Rectum (tissue), 1 donor: ENCODE data around the genes TTL, SLC20A1 and CKAP2L.

- PRO-cap: unidirectional peak, minus-strand start at chr2:109499721
These were observed 114.2 kb downstream of the SEPTIN10 start for GRCh38 chr2:109499506-109500062.

GRCh38 chr2:109615694-109616465 is 1.7 kb downstream of the SOWAHC start:
- PRO-cap: bidirectional peak, plus-strand start at chr2:109615981, minus-strand start at chr2:109615953

DNA sequence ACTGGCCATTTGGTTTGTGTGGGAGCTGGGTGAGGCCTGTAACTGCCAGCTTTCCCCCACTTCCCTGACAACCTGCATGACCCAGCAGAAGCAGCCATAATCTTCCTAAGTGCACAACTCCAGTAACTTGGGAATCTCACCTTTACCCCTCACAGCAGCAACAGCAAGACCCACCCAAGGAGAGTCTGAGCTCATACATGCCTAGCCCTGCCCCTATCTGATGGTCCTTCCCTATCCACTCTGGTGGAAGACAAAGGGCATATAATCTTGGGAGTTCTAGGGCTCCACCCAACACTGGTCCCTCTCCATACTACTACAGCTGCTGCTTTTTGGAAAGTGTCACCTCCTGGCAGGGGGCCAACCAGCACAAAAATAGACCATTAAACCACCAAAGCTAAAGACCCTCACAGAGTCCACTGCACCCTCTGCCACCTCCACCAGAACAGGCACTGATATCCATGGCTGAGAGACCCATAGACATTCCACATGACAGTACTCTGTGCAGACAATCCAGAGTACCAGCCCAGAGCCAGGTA is 8.2 kb downstream of the MALL start:
- PRO-cap: bidirectional peak, plus-strand start at position 291 of the sequence, minus-strand start at position 124 of the sequence

- PRO-cap: no peak
These were observed 772 bp downstream of the MTLN start for GRCh38 chr2:110211646-110211904.

DNA sequence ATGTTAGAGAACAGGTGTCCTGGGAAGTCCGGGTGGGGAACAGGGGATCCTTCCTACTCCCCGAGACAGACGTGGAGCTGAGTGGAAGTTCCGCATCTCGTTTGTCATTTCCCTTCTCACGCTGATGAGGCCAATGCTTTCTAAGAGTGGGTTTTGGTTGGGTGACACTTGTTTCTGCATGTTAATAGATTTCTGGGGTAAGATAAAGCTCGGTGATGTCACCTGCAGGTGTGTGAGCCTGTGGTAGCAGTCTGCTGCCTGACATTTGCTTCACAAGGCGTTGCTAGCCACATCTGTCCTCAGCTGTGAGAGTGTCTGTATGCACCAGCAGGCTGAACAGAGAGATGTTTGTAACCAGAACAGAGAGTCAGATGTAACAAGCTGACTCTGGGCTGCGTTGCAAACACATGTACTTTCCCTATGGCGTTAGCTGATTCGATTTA is 125.9 kb downstream of the ACOXL start:
- PRO-cap: bidirectional peak, plus-strand start at position 379 of the sequence, minus-strand start at position 103 of the sequence

DNA sequence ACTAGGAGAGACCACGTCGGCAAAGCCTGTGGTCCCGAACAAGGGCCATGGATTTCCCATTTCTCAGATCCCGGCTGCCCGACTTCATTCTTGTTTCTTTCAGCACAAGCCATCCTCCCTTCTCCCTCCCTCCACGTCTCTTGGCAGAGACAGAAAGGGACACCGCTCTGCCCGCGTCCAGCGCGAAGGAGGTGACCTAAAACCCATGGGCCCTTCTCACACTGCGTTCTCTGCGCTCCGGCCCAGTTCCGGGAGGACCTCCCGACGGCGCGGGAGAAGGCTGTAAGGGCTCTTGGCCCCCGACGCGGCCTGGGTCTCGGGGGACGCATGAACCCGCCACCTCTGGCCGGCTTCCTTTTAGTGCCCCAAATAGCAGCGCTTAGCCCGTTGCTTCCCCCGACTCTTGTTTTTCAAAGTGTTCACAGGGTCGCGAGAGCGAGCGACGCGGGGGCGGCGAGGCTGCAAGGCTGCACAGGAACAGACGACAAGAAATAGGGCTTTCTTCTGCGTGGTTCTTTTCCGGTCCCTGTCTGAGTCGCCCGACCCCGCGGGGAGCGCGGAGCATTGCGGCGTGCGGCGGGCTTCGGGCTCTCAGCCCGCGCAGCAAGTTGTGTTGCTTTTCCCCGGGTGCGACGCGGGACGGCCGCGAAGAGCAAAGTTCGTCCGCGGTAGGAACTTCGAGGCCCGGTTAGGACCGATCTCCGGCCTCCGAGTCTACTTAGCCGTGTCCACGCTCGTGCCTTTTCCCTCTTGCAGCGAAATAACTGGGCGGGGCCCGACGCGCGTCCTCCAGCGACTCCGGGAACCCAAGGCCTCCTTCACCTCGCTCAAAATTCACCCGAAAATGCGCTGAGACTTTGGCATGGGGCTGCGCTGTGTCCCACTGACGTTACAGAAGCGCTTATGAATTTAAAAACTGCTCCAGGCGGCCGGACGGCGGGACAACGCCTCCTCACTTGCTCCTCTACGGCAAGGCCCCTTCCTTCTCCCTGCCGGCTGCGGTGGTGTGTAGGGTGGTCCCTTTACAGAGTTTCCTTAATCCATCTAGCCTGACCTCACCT is 1.8 kb upstream of the BCL2L11 start:
- PRO-cap: bidirectional peak, plus-strand start at position 755 of the sequence, minus-strand start at position 716 of the sequence; bidirectional peak, plus-strand start at position 792 of the sequence, minus-strand start at position 803 of the sequence

DNA sequence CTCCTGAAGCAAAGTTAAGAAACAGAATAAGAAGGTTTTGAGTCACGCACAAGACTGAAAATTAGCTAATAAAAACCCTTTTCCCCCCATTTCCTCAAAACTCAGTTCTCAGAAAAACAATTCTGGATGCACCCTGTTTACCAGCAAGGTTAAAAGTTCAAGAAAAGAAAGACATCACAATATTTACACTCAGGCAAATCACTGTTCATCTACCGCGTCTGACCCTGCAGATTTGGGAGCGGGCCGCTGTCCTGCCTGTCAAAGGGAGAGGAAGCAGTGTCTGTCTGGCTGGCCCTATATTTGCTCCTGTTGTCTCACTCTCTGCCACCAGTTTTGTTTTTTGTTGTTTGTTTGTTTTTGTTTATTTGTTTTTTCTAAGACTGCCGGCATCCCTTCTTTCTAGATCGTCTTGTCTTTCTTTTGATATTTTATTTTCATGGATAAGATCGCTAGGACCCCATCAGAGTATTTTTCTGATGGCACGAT is 299.4 kb downstream of the BCL2L11 start:
- PRO-cap: no peak

DNA sequence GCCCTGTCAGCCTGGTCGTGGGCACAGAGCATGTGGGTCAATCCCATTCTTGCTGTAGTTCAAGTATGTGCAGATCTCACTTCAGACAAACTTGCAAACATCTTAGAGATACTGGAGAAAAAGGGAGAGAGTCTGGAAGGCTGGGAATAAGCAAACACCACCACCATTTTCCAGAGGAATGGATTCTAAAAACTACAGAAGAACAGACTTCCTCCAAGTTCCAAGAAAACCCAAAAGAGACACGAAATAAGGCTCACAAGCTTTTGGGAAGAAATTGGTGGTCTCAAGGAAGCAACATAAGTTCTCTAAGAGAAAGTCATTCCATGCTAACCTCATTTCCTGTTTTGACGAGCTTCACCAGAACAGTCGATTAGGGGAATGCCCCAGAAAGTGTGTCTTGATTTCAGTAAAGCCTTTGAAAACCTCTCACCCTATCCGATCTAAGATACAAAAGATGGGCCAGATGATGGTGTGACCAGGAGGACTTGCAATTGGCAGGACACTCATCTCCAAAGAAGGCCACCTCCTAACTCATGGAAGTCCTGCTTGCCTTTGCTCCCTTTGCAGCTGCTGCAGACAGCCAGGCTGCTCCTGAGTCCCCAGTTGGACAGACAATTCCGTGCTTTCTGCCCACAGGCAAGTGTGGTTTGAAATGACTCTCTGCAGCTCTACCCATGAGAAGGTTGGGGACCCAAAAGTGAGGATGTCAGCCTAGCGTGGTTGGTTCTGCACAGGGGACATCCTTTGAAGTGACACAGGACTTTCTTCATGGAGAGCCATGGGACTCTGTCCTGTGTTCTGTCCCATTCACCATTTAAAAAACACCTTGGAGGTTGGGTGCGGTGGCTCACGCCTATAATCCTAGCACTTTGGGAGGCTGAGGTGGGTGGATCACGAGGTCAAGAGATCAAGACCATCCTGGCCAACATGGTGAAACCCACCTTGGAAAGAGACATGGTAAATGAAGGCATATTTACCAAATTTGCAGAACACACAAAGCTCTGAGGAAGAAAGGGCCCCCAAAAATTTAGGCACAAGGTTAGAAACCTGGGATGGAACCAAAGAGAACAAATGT is 304.2 kb downstream of the BCL2L11 start:
- PRO-cap: no peak

DNA sequence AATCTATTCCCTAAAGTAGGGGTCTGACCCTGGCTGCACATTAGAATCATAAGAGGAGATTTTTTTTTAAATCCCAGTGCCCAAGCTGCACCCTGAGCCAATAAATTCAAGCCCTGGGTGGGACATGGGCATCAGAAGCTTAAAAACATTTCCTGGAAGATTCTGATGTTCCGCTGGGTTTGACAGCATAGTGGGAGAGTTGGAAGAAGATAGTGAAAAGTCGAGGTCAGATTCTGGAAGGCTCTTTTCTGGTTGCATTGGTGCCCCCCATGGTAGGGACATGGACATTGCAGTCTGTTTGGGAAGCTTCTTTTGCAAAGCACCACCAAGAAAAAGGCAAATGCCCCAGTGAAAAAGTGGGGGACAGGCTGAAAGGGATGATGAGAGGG is 20.9 kb downstream of the MERTK start:
- PRO-cap: no peak

DNA sequence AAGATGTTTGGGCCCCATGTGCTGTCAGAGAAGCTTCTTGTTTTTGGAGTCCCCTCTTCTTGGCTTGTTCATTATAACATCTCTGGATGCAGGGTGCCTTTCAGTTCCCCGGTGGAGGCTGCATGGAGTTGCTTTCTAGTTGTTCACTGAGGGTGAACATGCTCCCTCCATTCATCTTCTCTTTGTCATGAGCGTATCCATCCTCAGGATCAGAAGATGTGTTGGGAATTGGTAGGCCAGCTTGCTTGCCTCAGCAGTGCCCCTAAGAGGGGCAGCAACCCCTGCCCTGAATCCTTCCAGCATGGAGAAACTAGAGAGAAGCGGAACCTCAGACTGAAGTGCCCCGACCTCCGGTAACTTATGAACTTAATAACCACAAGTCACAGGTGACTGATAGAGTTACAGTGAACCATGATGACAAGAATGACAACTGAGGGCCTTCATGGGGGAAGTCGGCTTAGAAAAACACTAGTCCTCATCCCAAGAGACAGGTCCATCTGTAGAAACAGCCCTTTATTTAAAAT is 42.6 kb upstream of the TMEM87B start:
- PRO-cap: no peak

- PRO-cap: no peak
These were observed 3.8 kb downstream of the TMEM87B start for GRCh38 chr2:112058701-112059342.

DNA sequence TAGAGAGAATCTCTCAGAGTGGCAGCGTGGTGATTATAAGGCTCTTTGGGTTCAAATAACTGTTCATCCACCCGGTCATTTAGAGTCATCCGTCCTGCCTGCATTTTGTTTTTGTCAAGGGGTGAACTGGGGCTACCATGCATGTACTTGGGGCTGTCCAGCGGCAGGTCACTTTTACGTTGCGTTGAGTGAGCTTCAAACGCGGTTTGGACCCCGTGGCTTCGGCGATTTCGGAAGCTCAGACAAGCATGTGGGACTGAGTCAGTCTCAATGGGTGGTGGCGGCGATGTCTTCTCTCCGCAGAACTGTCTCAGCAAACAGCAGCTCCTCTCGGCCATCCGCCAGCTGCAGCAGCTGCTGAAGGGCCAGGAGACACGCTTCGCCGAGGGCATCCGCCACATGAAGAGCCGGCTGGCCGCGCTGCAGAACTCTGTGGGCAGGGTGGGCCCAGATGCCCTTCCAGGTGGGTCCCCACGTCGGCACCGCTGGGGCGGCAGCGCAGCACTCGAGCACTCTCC is 21.2 kb downstream of the FBLN7 start:
- PRO-cap: no peak

GRCh38 chr2:112304552-112305030 is 29.2 kb downstream of the ZC3H6 start:
- PRO-cap: no peak

DNA sequence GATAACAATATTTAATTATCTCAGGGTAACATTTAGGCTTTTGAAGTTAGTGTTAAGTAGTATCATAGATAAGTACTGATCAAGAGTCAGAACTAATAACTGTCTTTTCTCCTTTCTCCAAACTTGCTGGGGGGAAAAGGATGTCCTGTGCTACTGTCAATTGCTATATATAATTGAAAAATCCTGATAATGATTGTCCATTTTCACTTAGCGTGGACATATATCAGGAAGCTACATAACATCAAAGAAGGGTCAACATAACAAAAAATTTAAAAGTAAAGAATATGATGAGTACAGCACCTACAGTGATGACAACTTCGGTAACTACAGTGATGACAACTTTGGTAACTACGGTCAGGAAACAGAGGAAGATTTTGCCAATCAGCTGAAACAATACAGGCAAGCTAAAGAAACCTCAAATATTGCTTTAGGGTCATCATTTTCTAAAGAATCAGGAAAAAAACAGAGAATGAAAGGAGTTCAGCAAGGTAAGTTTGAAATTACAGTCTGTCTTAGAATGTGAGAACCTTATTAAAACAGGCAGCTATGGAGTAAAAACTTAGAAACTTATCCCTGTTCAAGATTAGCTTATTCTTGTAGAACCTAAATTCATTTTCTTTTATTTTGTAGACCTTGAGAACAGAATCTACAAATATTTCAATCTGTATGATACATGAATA is 34.4 kb downstream of the ZC3H6 start:
- PRO-cap: no peak

DNA sequence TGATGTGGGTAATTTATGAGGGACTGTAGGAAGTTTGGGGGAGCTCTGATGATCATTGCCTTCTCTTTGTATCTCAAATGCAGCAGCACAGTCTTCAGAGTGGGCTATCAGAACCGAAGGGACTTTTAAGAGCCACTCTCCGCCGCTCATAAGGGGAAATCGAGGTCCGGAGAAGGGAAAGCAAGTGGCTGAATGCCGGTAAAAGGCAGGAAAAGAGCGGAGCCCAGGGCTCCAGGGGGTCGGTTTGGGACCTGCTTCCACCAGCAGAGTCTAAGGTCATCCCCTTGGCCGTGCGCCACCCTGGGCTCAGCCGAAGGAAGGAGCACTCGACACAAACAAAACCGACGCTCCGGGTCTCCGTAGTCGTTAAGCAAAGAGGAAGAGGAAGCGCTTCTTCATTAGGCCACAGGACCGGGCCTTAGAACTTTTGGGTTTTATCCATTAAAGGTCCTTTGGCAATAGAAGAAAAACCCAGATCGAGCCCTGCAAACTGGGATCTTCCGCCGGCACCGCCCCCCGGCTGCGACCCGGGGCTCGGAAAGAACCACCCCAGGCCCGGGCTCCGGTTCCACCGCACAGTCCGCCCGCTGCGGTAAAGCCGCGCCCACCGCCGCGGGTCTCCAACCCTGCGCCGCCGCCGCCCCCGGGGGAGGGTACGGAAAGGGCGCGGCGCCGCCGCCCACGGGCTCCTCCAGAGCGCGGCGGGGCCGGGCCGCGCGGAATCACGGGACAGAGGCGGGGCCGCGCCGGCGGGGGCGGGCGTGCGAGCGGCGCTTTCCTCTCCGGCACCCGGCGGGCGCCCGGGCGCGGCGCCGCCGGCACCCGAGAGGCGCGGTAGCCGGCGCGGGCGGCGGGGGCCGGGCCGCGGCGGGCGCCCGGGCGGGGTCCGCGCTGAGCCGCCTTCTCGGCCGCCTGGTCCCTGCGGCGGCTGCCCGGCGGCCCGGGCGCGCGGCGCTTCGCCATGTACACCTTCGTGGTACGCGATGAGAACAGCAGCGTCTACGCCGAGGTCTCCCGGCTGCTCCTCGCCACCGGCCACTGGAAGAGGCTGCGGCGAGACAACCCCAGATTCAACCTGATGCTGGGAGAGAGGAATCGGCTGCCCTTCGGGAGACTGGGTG is at the start of gene TTL:
Gene TTL (plus strand): TSS at position 773 of the 1,121 bp plus-strand sequence.
- PRO-cap: bidirectional peak, plus-strand start at position 369 of the sequence, minus-strand start at position 308 of the sequence; bidirectional peak, plus-strand start at position 732 of the sequence, minus-strand start at position 589 of the sequence; unidirectional peak, minus-strand start at position 1,040 of the sequence

DNA sequence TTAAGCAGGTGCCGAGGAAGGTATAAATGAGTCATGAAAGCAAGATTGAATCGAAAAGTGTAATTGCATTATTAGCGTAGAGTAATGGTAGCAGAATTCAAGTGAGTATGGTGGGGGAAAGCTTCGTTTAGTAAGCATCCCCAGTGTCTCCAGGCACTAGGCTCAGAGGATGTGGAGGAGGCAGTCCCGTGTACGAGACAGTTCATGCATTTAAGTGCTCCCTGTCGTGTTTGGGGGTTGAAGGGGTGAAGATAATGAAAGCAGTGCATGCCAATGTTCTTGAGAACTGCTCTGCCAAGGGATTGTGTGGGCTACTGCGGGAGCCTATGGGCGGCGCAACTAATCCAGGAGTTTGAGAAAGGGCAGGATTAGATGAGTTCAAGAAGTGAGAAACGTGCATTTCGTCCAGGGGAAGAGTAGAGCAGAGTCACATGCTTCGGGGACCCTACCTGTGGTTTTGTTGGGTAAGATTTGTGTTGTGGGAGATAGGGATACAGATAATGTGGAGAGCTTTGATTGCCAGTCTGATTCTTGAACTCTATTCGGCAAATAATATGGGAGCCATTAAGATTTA is 952 bp downstream of the POLR1B start:
- PRO-cap: no peak

- PRO-cap: unidirectional peak, plus-strand start at chr2:112644628
These were observed 1.4 kb upstream of the SLC20A1 start for GRCh38 chr2:112644081-112644948.

DNA sequence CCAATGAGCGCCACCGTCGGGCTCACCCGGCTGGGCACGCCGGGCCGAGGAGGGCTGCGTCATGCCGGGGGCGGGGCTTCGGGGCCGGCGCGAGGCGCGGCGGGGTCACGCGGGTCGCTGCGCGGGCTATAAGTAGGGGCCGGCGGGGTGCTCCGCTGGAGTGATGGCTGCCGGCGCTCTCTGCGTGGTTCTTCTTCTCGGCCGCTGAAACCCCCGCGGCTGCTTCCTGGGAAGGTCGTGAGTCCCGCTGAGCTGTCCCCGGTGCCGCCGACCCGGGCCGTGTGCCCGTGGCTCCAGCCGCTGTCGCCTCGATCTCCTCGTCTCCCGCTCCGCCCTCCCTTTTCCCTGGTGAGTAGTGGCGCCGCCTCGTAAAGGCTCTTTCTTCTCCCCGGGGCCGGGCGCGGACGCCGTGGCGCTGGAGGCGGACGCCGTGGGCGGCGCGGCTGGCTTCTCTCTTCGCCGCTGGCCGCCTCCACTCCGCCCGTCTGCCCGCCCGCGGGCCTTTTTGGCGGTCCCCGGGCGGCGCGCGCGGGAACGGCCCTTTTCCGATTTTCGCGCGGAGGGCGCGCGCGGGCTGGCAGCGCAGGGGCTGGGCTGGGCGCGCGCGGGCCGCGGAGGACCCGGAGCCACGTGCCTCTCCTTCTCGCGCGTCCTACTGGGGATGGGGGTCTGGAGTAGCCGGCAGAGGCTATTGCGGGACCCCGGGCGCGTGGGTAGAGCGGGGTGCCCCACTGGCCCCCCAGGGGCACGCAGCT is at the start of gene SLC20A1:
Gene SLC20A1 (plus strand): TSS at position 158 of the 755 bp plus-strand sequence.
- PRO-cap: bidirectional peak, plus-strand start at position 158 of the sequence, minus-strand start at position 507 of the sequence

GRCh38 chr2:112673796-112674504 is 28.2 kb downstream of the SLC20A1 start:
- PRO-cap: unidirectional peak, plus-strand start at chr2:112674418

DNA sequence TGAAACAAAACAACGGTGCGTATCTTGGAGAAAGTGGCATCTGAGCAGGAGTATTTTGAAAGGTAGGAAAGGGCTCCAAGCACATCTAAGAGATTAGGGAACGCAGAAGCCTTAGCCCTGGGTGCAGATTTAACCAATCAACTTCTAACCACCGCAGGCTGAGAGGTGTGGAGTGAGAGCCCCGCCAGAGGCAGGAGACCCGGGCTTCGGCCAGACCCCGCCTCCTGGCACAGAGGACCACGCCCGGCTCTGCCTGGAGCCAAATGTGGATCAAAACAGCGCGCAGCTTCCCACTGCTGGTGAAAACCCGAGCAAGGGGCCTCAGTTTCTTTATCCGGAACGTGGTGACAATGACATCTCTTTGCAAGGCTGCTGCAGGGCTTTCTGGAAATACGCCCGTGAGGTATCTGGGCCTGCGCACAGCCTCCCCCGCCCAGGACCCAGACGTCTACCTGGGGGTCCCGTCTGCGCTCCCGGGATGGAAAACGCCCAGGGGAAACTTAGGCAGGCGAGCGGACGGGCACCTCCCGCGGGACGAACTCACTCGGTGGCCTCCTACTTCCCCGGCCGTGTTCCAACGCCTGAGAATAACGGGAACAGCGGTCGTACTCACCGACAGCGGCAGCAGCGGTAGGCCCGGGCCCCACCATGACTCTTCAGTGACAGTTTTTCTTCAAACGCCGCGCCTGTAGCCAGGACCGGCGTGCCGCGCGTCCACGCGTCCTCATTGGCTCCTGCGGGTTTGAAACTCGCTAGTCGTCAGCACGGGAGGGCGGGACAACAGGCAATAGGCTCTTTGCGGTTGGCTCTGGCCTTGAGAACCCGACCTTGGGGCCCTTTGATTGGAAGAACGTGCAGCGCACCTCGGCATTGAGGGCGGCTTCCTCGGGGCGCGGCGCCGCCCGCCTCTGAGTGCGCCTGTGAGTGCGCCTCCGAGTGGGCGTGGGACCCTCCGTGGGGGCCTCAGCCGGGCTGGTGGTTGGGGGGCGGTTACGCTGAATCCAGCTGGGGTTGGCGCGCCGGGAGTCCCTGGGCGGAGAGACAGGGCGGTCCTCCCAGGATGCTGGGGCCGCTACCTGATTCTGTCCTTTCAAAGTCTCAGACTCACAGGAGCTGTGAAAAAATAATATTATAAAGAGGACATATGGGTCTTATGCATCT is at the start of gene CKAP2L:
Gene CKAP2L (minus strand): TSS at position 661 of the 1,161 bp plus-strand sequence.
- PRO-cap: unidirectional peak, plus-strand start at position 262 of the sequence; bidirectional peak, plus-strand start at position 870 of the sequence, minus-strand start at position 661 of the sequence